Measurements from ENCODE around the gene SNTG2.

- PRO-cap: no peak
- RAMPAGE, long total RNA, 2 experiments: no peak in any of the 2 experiments
Measured at GRCh38 chr2:42854-43265, 3.4 kb downstream of the FAM110C start.

DNA sequence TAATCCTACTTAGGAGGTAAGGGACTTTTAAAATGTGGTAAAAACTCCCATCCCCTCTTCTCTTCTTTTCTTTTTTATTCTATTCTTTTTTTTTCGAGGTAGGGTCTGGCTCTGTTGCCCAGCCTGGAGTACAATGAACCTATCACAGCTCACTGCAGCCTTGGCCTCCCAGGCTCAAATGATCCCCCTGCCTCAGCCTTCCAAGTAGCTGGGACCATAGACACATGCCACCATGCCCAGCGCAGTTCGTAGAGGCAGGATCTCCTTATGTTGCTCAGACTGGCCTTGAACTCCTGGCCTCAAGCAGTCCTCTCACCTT is 166.1 kb upstream of the ALKAL2 start:
- PRO-cap: no peak
- RAMPAGE, long total RNA, 2 experiments: no peak in any of the 2 experiments

DNA sequence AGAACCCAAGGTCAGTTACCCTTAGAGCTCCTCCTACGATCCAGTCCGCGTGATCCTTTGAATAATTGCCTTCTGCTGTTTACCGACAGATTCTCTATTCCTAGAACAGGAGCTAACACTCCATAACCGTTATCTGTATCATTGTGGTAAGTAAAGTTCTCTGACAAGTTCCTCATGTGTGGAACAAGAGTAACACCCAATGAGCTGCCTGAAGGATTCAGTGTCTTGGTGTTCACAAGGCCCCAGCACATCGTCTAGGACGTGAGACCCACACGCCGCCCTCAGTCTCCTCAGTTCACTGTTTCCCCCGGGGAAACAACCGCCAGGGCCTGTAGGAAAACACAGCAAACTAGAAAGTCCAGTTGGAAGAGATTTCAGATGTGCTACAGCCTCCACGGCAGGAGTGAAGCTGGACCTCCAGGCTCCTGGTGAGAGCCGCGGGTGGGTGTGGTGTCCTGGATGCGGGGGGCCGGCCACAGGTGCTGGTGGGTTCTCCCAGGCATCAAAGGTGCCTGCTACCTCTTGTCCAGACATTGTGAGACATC is 131.5 kb downstream of the TMEM18 start:
- PRO-cap: no peak
- RAMPAGE, long total RNA, 2 experiments: no peak in any of the 2 experiments

- PRO-cap: no peak
- RAMPAGE, long total RNA, 2 experiments: no peak in any of the 2 experiments
Measured at GRCh38 chr2:634524-634974, 42.7 kb downstream of the TMEM18 start.

DNA sequence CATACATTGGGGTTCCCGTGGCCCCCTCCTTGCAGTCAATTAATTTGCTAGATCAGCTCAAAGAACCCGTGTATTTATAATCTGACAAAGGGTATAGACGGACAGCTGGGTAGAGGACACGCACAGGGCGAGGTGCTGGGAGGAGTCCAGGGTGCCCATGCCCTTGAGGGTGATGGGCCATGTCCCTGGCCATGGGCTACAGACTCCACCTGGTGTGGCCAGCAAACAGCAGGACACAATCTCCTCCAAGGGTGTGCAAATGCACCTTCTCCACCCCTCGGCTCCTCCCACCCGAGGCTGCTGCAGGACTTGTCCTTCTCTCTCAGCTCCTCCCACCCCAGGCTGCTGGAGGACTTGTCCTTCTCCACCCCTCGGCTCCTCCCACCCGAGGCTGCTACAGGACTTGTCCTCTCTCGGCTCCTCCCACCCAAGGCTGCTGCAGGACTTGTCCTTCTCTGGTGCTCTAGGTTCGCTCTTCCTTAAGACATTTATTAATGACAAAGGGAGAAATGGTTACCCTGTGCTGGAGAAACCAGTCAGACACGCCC is 57.4 kb upstream of the SNTG2 start:
- PRO-cap: no peak
- RAMPAGE, long total RNA, 2 experiments: no peak in any of the 2 experiments

DNA sequence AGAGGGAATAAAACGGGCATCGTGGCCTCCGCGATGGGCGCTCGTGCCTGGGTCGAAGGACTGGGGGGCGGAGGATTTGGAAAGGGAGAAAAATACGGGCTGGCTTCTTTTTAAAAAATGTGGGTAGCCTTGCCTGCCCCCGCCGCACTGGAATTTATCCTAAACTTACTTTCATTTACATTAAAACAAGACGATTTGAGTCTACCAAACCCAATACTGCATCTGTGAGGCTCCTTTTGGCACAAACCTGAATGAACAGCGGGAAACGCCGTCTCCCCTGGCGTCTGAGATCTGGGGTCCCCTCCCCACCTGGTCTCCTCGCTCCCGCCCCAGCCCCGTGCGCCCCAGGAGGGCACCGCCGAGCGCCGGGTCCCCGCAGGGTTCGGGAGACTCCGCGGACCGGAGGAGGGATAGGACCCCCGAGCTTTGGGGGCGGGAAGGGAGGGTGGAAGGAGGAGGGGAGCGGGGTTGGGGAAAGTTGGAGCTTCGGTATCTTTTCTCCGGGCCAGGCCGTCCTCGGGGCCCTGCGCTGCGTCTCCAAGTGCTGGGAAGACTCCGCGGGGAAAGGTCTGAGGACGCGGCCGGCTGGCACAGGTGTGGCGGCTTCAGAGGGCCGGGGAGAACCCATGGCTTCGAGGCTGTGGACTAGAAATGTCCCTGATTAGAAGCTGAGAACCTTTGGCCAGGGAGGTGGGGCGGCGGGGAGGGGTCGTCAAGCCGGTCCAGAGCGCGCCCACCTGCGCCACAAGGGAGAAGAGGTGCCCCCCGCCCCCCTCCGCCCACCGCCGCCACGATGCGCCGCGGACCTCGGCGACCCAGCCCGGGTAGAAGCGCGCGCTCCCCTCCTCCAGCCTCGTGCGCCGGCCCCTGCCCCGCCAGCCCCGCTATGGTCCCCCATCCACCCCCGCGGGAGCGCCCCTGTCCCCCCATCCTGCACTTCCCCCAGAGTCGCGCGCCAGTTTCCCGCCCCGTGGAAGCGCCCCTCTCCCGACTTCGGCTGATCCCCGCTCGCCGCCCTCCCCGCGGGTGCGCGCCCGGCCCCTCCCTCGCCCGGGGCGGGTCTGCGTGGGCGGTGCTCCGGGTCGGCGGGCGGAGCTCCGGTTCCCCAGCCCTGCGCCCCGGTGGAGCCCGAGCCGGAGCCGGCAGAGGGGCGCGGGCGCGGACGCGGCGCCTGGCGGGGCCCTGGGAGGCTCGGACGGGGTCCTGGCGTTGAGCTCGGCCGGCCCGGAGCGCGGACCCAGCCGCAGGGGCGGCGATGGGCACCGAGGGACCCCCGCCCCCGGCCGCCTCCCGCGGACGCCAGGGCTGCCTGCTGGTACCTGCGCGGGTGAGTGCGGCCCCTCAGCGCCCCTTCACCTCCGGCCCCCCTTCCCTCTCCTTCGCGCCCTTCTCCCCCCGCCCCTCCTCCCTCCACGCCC is at the start of gene SNTG2:
SNTG2 (plus strand) TSS at position 1,108 of the 1,418 bp plus-strand sequence.
- PRO-cap: bidirectional peak, plus-strand start at position 1,145 of the sequence, minus-strand start at position 1,010 of the sequence
- RAMPAGE, long total RNA, 2 experiments: no peak in any of the 2 experiments

GRCh38 chr2:1136888-1137640 is 186.4 kb downstream of the SNTG2 start:
- PRO-cap: no peak
- RAMPAGE, long total RNA, 2 experiments: no peak in any of the 2 experiments

DNA sequence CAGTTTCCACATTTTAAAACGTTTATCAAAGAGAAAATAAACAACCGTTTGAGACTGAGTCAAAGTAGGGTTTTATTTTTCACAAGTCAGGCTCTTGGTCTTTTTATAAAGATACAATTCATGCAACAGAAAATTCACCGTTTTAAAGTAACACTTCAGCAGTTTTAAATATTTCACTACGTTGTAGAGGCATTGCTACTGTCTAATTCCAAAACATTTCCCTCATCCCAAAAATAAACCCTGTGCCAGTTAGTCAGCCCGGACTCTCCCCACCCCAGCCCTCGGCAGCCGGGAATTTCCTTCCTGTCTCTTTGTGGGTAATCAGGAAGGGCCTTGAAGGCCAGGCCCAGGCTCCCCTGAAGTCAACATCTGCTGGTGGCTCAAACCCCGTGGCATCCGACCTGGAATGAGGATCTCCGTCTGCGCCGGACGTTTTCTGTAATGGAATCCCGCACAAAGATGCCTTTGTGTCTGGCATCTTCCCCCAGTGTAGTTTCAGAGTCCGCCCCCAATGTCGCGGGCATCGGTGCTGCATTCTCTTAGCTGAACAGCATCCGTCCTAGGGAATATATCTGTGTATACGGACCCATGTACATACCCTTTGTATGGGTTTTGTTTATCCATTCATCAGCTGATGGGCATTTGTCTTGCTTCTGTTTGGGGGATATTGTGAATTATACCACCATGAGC is 219.6 kb downstream of the SNTG2 start:
- PRO-cap: no peak
- RAMPAGE, long total RNA, 2 experiments: no peak in any of the 2 experiments

DNA sequence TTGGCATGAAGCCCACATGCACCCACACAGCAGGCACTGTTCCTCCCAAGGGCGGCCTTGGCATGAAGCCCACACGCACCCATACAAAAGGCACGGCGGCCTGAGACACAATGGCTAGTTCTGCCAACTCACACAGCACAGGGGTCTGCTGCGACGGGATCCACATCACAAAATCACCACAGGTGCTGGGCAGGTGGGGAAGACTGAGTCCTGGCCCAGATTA is 46.6 kb upstream of the TPO start:
- PRO-cap: no peak
- RAMPAGE, long total RNA, 2 experiments: no peak in any of the 2 experiments

- PRO-cap: no peak
- RAMPAGE, long total RNA, 2 experiments: no peak in any of the 2 experiments
Measured at GRCh38 chr2:1414176-1414544, 897 bp downstream of the TPO start.

- PRO-cap: no peak
- RAMPAGE, long total RNA, 2 experiments: no peak in any of the 2 experiments
Measured at GRCh38 chr2:1564294-1564797, 151.1 kb downstream of the TPO start.

DNA sequence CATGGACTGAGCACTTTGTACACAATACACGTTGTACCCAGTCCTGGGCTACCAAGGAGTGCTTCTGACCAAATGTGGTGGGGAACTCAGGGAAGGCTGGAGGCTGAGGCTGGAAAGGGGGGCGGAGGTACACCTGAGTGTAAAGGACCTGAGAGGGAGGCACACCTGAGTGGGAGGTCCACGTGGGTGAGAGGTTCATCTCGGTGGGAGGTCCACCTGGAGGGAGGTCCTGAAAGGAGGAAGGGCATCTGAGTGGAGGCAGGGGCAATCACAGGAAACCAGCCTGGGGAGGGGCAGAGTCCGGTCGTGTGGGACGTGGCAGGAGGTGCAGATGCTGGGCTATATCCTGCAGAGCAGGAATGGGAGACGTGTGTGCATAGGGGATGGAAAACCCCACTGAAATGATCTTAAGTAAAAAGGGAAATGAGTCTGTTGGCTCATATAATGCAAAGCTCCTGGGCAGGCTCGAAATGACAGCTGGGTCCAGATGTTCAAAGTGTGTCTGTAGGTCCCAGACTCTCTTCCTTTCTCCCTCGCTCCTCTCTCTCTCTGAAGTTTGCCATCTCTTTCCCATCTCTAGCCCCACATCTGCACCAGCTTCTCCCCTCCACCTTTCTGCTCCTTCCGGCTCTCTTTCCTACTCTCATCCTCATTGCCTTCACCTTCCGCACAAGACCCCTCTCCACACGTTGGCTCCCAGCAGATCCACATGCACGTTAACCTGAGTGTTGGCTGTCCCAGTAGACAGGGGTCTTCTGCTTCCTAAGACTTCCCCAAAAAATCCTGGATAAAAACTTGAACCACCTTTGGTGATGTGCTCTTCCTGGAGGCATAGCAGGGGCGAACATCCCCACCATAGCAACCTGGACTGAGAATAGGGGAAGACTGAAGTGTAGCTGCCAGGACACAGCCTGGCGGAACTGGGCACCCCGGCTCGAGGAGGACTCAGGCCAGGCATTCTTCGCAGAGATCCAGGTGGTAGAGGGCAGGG is 137.6 kb downstream of the PXDN start:
- PRO-cap: no peak
- RAMPAGE, long total RNA, 2 experiments: no peak in any of the 2 experiments

GRCh38 chr2:1645341-1646065 is 98.8 kb downstream of the PXDN start:
- PRO-cap: no peak
- RAMPAGE, long total RNA, 2 experiments: no peak in any of the 2 experiments

DNA sequence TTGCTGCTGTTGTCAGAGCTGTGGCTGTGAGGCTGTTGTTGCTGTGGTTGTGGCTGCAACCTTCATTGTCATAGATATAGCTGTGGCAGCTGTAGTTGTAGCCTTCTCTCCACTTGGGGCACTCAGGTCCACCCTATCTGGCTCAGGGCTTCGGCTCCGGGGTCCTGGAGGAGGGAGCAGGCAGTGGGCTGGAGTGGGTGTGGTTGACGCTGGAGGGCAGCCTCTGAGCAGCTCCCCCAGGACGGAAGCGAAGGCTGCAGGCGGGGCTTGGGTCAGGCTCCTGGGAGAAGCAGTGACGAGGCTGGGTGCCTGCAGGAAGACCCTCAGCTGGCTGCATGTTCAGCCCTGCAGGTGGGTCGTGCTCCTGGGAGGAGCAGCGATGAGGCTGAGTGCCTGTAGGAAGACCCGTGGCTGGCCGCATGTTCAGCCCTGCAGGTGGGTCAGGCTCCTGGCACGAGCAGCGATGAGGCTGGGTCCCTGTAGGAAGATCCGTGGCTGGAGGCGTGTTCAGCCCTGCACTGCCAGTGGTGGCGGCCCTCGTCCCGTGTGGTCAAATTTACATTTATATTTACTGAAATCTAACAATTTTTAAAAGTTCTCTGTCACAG is 79.1 kb upstream of the PXDN start:
- PRO-cap: no peak
- RAMPAGE, long total RNA, 2 experiments: no peak in any of the 2 experiments

- PRO-cap: no peak
- RAMPAGE, long total RNA, 2 experiments: no peak in any of the 2 experiments
Measured at GRCh38 chr2:1842744-1843219, 98.5 kb upstream of the PXDN start.

DNA sequence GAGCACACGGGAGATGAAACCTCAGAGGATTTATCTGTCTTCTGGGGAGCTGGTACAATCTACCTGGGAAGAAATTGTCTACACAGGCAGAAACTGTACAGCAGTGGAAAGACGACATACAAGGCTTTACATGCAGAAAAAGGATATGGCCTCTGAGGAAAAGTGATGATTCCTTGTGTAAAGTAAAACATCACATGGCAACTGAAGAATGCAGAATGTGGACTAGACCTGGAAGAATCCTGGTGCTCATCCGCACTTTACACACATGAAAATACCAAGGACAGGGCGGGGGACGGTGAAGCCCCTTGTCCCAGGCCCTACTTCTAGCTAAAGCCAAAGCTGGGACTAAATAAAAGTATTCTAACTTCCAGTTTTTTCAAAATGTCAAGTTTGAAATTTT is 215.8 kb upstream of the PXDN start:
- PRO-cap: no peak
- RAMPAGE, long total RNA, 2 experiments: no peak in any of the 2 experiments

- PRO-cap: unidirectional peak, plus-strand start at chr2:2012771
- RAMPAGE, long total RNA, 2 experiments: no peak in any of the 2 experiments
Measured at GRCh38 chr2:2012294-2012917, 268.1 kb upstream of the PXDN start.

DNA sequence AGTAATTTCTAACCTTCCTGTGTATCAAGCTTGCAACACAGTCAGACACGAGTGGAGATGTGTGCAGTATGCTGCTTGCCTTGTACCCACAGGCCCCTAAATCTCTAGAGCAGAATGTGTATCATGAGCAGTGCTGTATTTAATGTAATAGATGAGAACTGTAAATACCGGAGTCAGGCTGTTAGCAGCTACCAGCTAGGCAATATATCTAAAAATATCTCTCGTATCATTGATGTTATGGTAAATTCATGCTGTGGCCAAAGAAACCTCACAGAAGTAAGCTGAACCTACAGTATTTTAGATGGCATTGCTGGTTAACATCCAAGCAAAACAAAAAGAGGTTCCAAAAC is 6.2 kb downstream of the MYT1L start:
- PRO-cap: no peak
- RAMPAGE, long total RNA, 2 experiments: no peak in any of the 2 experiments

- PRO-cap: no peak
- RAMPAGE, long total RNA, 2 experiments: no peak in any of the 2 experiments
Measured at GRCh38 chr2:3222435-3222853, 155.2 kb downstream of the EIPR1 start.

- PRO-cap: no peak
- RAMPAGE, long total RNA, 2 experiments: no peak in any of the 2 experiments
Measured at GRCh38 chr2:3280645-3281276, 96.9 kb downstream of the EIPR1 start.